Airway epithelial cell (primary cell): ENCODE data around the genes TBX20 and AOAH.

DNA sequence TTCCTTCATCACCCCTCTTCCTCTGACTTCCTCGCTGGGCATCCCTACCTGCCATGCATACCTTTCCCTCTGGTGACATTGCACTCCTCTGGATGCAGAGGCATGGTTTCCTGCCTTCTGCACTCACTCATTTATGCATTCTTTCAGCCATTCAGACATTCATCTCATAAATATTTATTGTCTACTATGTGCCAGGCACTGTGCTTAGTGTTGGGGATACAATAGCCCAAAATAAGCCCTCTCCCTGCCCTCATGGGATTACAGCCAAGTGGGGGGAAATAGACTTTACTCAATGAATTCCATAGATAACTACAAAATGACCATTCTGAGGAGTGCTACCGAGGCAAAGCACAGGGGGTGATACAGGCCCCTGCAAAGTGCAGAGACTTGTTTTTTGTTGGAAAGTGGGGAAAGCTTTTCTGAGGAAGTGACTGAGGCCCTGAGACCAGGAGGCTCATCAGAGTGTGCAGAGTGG is 274.6 kb upstream of the BMPER start:
- RAMPAGE, long total RNA = no peak

- RAMPAGE, long total RNA = no peak
Observed at GRCh38 chr7:33726497-33727175, 178.7 kb upstream of the BMPER start.

GRCh38 chr7:35012092-35012694 is 25.1 kb downstream of the DPY19L1 start:
- RAMPAGE, long total RNA = no peak

DNA sequence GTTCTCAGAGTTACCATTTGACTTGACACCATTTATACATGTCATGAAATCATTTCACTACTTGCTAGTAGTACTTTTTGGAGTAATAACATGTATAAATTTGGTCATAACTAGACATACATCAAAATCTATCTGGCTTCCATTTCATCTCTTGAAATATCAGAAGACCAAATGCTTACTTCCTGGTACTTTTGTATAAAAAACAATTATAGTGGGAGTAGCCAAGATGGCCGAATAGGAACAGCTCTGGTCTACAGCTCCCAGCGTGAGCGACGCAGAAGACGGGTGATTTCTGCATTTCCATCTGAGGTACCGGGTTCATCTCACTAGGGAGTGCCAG is 55.4 kb upstream of the DPY19L1 start:
- RAMPAGE, long total RNA = no peak

DNA sequence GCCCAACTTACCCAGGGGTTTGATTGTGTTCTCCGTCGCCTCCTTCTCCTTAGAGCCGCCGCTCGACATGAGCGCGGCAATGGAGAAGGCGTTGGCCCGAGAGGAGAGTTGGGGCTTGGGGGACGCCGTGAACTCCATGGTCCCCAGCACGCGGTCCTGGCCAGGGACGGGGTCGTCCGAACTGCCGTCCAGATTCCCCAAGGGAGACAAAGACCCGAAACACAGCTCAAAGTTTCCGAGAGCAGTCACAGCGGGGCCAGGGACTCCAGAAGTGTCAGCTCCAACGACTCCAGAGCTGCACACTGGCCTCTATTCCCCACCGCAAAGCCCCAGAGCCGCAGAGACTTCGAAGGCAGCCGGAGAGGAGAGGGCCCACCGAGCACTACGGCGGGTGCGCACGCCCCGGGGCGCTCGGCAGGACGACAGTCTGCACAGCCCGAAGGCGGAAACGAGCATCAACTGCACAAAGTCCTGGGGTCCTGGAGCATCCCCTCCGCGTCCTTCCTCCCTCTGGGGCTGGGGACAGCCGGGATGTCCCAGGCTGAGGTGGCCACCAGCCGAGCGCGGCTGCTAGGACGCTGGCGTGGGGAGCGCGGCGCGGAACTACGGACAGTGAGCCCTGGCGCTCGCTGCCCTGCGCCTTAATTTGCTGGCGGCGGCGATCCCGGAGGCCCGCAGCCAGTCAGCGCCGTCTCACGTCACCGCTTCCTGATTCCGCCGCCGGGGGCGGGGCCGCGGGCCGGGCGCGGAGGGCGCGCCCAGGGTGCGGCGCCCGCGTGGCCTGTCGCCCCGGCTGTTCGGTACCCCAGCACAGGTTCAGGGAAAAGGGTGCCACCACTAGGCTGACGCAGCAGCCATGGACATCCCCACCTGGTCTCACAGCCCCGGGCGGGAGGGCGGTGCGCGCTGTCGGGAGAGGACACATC is at the start of gene TBX20:
Gene TBX20 (minus strand): TSS at position 618 of the 926 bp plus-strand sequence.
- RAMPAGE, long total RNA = no peak

GRCh38 chr7:35356649-35356912 is 102.7 kb upstream of the TBX20 start:
- RAMPAGE, long total RNA = no peak

DNA sequence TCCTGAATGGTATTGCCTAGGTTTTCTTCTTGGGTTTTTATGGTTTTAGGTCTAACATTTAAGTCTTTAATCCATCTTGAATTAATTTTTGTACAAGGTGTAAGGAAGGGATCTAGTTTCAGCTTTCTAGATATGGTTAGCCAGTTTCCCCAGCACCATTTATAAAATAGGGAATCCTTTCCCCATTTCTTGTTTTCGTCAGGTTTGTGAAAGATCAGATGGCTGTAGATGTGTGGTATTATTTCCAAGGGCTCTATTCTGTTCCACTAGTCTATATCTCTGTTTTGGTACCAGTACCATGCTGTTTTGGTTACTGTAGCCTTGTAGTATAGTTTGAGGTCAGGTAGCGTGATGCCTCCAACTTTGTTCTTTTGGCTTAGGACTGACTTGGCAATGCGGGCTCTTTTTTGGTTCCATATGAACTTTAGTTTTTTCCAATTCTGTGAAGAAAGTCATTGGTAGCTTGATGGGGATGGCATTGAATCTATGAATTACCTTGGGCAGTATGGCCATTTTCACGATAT is 33.9 kb downstream of the HERPUD2 start:
- RAMPAGE, long total RNA = no peak

DNA sequence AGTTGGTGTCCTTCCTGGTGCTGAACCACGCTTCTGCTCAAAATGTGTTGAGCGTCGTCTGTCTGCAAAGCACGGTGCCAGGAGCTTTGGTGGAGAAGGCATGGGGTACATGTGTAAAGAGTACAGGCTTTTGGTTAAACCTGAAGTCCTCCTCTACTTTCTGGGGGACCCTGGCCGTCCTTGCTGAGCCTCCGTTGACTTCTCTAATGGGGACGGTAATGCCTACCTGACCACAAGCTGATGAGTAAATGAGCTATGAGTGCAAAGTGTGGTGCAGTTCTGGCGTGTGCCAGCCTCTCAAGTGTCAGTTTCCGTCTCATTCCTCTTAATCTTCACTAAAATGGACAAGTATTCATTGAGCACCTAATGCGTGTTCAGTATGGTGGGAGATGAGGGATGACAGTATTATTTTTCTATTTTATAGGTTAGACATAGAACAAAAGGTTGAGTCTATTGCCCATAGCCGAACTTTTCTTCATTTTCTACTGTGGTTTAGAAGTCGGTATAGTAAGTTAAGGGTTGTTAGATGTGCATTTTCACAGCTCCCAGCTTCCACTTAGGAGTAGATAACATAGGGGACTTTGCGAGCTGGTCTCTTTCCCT is 651 bp upstream of the HERPUD2 start:
- RAMPAGE, long total RNA = no peak

DNA sequence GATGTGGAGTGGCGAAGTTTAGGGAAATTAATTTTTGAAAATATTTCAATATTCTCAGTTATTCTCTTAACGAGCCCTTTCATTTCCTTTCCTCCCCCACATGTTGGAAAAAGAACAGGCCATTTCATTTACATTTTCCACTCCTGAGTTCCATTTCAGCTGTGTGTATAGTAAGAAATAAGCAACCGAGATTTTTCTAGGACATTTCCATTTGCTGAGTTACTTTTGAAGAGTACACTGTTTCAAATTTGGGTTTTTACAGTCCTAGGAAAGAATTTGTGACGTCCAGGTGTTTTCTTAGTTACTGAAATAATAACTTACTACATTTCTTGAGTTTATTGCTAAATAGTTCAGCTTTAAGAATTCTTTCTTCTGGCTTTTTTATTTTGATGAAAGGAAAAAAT is 1.2 kb downstream of the SEPTIN7 start:
- RAMPAGE, long total RNA = no peak

- RAMPAGE, long total RNA = no peak
Observed at GRCh38 chr7:35890529-35890999, 89.7 kb downstream of the SEPTIN7 start.

- RAMPAGE, long total RNA = no peak
Observed at GRCh38 chr7:36037038-36037820, 115.8 kb upstream of the EEPD1 start.

DNA sequence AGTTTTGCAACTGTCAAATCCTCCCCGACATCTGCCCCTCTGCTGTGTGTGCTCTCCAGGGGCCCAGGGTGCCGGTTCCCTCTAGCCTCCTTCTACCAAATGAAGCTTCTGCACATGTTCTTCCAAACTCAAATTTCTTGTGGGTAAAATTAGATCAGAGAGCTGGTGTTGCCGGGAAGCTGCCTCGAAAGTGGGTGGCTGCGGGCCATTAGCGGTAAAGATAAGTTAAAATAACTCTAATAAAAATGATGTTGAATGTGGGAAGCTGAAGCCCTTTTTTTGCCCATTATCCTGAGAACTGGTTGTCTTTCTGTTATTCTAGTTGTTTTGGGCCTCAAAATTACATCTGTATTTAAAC is 37.0 kb upstream of the EEPD1 start:
- RAMPAGE, long total RNA = no peak

DNA sequence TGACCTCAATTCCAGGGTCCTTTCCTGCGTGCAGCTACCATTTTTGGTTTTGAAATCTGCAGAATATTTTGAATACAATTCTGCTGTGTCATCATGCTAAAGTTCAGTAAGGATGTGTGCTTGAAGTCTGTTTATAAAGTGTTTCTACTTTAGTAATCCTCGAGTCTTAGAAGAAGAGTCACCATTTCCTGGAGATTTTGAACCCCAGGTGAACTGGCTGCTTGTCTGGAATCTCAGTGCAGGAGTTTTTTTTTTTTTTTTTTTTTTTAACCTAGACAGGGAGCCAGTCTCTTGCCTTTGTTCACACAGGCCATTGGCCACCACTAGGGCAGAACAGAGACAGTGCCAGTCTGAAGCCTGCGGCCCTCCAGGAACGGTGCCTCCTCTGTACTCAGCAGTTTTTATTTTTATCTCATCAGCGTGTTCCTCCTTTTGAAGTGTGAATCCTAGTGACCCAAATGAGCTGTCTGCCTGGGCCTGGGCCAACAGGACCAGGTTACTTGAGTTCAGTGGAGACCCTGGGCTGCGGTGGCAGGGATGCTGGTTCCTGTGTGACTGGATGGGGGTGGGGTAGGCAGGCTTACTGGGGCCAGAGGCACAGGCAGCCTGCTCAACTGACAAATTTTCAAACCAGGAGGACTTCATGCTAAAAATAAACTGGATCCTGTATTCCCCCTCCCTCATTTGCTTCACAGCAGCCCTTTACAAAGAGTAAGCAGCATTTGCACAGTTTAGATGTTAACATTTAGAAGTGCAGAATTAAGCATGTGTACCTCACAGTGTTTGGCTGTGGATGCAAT is 54.8 kb downstream of the EEPD1 start:
- RAMPAGE, long total RNA = no peak

DNA sequence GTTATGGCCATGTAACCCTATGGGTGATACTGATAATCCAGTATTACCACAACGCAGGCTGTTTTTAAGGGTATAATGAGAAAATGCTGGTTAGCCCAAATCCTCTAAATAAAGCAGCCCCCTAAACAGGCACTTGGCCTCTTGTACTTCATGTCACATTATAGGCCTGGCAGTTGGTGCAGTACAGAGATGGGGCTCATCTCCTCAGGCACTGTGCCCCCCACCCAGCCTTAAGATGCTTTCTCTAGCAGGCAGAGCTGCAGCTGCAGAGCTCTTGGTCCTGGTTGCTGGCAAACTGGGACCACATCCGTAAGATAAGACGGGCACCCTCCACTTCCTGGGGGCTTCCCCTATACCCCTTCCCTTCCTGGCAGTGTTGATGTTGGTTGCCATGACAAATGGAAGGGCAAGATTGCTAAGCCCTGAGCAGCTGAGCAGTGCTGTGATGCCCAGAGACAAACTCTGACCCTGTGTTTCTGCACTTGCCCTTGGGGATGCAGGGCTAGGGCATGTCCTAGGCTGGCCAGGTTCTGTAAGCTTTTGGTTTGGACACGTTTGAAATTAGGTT is 80.9 kb downstream of the MATCAP2 start:
- RAMPAGE, long total RNA = no peak

GRCh38 chr7:36661199-36661933 is 62.9 kb downstream of the AOAH start:
- RAMPAGE, long total RNA = no peak

- RAMPAGE, long total RNA = no peak
Observed at GRCh38 chr7:36724051-36724930, at the start of gene AOAH. Gene AOAH (minus strand): TSS chr7:36724494.

DNA sequence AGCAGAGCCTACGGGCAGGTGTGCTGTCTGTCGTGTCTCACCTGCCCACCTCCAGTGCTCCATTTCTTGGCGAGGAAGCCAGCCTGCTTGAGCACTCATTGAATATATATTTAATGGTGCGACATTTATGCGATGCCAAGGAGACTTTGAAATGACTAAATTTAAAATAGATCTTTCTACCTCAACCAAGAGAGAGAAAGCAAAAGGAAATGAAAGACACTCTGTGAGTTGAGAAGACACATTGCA is 53.5 kb upstream of the AOAH start:
- RAMPAGE, long total RNA = no peak

GRCh38 chr7:36795352-36795958 is 71.2 kb upstream of the AOAH start:
- RAMPAGE, long total RNA = no peak

DNA sequence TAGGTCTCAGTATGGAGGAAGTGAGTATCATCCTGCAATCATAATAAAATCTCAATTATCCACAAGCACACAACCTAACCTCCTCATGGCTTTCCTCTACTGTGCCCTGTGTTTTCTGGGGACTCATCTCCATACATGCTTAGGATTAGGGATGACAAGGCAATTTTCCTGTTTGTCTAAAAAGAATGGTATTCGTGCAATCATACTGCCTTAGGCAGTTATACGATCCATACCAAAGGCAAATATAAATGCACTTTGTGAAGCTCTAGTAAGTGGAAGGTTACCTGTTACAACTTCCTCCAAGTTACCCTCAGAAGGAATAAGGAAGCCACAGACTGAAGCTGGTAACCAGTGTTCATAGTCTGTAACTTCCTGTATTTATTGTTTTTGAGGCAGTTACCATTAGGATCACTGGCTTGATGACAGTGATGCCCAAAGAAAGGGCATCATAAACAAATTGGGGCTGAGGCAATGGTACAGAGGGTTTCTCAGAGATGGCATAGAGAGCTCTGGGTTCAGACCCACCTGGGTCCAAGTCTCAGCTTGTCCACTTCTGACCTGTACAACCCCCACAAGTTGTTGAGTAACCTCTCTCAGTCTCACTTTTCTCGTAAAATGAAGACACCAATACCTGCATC is 138.3 kb downstream of the ELMO1 start:
- RAMPAGE, long total RNA = no peak

GRCh38 chr7:37342478-37343530 is 105.9 kb downstream of the ELMO1 start:
- RAMPAGE, long total RNA = no peak